Calu3 (cell line): ENCODE measurements around a stretch of chr20.

GRCh38 chr20:50320409-50321240, 130.0 kb downstream of the CEBPB start:
- PRO-cap, result no peak

DNA sequence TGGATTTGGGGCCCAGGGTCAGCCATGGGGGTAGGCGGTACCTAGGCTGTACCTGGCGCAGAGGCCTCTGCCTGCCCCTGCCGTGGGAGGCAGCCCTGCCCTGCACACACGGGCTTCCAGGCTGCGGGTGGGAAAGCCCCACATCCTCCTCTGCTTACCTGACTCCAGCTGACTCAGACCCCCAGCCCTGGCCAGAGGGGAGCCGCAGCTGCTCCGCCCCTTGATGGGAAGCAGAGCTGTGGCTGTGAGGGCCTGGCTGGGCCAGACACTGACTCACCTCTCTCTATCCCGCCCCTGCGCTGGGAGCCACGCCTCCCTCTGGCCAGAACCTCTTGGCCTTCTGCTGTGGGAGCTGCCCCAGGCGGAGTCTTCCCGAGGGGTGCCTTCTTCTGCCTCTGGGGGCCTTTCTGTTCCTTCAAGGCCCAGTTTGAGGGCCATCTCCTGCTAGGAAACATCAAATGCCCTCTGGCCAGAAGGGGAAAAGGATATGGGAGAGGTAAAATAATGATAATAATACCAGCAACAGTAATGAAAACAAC, 130.7 kb downstream of the CEBPB start:
- PRO-cap, result bidirectional peak, plus-strand start at position 325 of the sequence, minus-strand start at position 170 of the sequence

DNA sequence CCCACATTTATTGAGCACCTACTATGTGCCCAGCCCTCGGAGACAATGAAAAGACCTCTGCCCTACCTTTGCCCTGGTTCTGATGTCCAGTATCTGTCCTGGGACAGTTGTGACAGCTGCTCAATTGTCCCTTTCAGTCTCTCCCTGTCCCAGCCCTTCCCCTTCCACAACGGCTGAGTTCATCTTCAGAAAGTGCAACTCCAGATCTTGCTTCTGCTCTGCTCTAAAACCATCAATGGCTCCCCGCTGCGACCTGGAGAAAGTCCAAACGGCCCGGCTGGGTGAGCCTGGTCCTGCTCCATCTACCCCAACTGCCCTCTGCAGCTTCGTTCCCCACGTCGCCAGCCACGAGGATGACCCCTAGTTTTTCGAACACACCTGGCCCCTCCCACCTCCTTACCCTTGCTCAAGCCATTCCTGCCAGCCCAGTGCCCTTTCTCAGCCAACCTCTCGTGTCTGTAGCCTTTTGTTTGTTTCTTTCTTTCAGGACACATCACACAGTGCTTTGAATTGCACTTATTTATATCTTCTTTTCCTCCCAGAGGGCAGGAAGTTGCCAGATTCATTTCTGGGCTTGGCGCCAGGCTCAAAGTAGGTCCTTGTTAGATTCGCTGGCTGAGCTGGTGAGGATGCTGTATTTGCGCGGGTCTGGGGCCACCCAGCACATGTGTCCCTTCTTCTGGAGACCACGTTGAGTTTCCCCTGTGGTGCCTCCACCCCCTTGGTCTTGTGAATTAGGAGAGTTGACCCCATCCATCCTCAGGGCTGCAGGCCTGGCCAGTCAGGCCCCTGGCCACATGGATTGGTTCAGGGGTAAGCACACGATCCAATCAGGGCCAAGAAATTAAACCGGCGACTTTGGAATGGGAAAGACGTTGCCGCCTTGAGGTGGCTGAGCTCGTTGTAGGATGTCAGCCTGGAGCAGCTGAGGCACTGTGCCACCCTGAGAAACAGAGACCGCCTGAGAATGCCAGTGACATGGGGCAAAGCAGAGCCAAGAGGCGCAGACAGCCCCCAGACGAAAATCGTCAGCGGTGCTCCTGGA, 155.9 kb downstream of the CEBPB start:
- PRO-cap, result no peak

GRCh38 chr20:50347210-50347629, 156.6 kb downstream of the CEBPB start:
- PRO-cap, result no peak

DNA sequence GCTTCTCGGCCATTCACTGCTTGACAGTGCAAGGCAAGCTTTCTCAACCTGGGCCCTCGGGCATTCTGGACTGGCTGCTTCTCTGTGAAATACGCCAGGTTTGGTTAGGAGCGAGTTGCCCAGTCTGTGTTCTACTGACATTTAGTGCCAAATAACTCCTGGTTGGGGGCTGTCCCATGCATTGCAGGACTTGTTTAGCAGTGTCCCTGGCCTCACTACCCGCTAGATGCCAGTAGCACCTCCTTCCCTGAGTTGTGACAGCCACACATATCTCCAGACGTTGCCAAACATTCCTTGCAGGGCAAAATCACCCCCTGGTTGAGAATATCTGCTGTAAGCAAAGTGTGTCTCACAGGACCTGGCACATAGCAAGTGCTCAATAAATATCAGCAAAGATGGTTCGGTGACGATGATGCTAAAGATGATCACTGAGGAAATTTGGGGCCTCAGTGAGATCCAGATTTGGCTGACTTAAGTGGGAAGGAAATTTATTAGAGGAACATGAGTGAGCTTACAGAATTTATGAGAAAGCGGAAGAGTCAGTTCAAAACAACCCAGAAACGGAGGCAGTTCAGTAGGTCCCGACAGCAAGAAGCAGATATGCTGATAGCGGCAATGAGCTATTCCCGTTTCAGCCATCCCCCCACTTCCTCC, 157.1 kb downstream of the CEBPB start:
- PRO-cap, result no peak

- PRO-cap, result no peak
These were observed 140.6 kb upstream of the PTPN1 start for GRCh38 chr20:50369584-50369983.

DNA sequence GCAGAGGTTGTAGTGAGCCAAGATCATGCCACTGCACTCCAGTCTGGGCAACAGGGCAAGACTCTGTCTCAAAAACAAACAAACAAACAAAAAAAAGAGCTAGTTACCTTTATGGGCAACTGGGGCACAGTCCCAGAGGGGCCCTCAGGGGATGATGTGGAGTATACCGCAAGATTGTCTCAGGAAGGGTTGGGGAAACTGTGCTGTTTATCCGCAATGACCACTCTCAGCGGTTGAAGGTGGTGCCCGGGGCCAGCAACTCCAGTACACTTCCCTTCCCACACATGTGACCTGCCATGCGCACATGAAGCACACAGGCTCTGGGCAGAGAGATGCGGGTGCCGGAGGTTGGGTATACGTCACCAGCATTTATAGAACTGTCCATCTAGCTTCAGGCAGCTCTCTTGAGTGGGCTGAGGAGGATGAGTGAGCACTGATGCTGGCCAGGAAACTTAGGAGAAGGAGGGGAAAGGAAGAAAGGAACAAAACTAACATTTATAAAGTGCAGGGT, 26.8 kb upstream of the PTPN1 start:
- PRO-cap, result bidirectional peak, plus-strand start at position 398 of the sequence, minus-strand start at position 241 of the sequence

DNA sequence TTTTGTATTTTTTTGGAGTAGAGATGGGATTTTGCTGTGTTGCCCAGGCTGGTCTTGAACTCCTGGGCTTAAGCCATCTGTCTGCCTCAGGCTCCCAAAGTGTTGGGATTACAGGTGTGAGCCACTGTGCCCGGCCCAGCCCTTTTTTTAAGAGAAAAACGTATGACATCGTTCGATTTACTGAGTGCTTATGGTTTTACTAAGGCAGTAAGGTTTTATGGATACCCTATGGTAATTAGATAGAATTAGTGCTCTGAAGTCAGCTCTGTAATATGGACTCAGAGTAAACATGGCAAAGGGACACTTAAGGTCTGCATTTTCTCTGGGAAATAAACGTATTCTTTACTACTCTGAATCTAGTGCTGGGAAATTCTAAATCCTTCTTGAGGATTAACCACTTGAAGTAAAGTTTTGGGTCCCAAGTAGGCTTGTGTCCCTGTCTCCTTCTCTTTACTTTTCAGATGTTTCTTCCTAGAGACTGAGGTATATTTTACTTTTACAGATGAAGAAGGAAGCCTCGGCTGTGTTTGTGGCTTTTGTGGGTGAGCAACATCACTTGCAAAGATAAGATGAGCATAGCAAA, 7.3 kb downstream of the PTPN1 start:
- PRO-cap, result no peak

DNA sequence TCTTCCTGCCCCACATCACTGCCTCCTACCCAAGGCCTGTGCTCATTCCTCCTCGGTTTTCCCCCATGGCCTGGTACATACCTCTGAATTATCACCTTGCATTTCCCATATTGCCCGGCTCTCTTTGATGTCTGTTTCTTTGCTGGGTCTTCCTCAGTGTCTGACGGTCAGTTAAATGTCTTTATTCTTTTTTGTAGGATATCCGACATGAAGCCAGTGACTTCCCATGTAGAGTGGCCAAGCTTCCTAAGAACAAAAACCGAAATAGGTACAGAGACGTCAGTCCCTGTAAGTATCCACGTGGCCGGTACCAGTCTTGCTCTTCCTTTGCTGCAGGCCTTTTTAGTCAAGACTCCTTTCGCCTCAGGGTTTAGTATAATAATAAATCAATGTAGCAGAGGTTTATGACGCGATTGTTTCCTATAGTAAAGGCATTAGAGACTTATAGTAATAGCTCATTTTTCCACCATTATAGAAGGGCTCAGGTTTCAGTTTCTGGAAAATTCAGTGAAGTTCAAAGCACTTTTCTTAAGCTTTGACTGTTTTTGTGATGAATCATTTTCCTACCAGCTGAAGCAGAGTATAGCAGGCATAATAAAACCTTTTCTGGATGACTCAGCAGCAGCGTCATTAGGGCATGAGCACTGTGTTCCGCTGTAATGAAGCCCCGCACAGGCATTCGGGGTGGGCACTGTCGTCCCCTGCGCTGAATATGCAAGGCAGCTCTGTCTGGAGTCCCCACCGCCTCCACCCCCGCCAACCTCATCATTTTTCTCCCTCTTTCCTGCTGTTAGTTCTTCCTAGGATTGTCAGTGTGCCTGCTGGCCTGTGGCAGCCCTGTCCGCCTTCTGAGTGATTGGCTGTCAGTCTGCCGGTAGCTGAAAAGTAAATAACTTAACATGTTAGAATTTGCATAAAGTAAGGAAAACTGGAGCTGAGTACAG, 51.3 kb downstream of the PTPN1 start:
- PRO-cap, result no peak

DNA sequence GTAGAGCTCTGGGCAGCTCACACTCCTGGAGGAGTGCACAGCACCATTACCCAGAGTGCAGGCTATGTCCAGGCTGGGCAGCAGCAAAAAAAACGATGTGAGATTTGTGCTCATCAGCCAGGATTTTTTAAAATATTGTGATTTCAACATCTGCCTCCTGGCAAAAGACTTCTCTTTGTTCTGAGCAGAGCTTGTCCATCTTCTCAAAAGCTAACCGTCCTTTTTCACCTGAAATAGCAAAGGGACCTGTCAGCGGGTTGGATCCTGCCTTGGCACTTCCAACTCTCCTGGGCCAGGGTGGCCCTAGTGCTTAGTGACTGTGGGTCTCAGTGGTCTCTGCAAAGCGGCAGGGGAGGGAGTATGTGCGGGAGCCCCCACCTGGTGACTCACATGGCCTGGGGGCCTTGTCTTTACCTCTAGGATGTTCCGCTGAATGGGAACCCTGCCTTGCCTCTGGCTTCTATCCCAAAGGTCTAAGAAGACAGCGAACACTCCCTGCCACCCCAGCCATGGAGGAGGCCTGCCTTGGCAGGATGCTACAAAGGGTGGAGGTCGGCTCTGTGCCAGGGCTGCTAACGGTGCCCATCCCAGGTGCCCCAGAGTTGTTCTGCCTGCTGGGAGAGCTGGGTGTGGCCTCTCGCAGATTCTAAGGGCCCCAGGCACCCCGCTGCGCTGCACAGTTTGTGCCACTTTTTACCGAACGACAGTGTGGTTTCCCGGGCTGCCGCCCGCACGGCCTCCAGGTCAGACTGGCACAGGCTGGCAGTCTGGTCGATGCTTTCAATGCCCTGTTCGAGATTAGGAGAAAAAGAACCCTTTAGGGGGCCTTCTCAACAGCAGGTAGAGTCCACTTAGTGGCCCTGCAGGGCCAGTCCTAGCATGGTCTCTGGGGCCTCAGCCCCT, 77.2 kb downstream of the PTPN1 start:
- PRO-cap, result no peak

GRCh38 chr20:50593486-50593874, 83.3 kb downstream of the PTPN1 start:
- PRO-cap, result no peak

- PRO-cap, result no peak
These were observed 89.3 kb downstream of the RIPOR3 start for GRCh38 chr20:50601903-50602614.

DNA sequence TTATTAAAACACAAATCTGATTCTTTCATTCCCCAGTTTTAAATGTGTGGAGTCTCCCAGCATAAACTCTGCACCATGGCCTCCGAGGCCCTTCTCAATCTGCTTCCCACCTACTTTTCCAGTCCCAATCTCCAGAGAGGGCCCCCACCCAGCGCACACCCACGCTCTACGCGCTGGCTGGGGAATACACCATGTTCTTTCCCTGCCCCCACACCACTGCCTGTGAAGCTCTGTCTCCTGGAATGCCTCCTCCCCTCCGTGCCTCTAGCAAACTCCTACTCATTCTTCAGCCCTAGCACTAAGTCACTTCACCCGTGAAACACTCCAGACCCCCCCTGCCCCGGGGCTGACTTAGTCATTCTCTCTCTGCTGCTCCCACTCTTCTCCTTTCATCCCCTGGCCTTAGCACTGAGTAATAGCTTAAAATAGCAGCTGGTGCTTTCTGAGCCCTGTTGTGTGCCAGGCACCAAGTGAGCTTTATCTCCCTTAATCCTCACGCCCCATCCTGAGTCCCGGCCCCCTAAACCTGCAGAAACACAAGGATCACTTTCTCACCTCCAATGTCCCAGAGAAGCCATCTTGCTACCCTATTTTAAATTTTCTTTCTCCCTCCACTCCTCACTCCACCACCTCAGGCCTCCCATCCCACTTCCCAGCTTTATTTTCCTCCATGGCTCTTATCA, 6.5 kb upstream of the PARD6B start:
- PRO-cap, result bidirectional peak, plus-strand start at position 327 of the sequence, minus-strand start at position 300 of the sequence

DNA sequence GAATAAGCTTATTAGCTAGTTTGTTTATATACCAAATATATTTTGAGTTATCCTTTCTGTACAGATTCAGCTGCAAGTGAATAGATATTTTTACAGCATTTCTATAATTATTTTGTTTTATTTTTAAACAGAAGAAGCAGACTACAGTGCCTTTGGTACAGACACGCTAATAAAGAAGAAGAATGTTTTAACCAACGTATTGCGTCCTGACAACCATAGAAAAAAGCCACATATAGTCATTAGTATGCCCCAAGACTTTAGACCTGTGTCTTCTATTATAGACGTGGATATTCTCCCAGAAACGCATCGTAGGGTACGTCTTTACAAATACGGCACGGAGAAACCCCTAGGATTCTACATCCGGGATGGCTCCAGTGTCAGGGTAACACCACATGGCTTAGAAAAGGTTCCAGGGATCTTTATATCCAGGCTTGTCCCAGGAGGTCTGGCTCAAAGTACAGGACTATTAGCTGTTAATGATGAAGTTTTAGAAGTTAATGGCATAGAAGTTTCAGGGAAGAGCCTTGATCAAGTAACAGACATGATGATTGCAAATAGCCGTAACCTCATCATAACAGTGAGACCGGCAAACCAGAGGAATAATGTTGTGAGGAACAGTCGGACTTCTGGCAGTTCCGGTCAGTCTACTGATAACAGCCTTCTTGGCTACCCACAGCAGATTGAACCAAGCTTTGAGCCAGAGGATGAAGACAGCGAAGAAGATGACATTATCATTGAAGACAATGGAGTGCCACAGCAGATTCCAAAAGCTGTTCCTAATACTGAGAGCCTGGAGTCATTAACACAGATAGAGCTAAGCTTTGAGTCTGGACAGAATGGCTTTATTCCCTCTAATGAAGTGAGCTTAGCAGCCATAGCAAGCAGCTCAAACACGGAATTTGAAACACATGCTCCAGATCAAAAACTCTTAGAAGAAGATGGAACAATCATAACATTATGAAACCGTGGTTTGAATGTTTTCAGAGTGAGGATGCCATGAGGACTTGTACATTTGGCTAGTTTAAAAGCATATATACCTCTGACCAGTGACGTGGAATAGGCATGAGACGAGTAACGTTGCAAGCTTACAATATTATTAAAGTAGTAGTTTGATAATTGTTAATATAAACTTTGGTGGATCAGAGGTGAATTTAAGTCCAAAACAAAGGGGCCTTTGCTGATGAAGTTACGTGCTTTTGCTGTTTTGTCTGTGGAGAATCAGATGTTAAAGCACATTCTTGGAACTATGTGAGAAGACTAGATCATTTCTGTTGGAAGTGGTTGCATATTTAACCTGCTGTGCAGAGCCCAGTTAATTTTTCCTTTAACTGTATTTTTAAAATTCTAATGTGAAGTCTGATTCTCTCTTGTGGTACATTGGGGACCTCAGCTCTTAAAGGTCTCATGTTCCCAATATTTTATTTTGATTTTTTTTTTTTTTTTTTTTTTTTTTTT, 18.7 kb downstream of the PARD6B start:
- PRO-cap, result unidirectional peak, plus-strand start at position 691 of the sequence

DNA sequence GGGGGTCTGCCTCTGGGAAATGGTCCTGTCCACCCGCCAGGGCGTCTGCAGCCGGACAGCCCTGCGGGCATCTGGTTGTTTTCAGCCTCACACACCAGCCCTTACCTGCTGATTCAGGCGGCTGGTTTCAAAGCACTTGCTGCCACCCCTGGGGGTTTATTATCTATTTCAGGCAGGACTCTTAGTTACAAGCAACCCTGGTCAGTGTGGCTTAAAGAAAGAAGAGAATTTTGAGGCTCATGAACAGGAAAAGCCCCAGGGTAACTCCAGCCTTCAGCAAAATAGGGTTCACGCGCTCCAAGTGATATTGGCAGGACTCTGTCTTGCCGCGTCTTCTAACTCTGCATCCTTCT, 59.9 kb downstream of the ADNP start:
- PRO-cap, result no peak

GRCh38 chr20:50898156-50899131, 32.8 kb downstream of the ADNP start:
- PRO-cap, result no peak

DNA sequence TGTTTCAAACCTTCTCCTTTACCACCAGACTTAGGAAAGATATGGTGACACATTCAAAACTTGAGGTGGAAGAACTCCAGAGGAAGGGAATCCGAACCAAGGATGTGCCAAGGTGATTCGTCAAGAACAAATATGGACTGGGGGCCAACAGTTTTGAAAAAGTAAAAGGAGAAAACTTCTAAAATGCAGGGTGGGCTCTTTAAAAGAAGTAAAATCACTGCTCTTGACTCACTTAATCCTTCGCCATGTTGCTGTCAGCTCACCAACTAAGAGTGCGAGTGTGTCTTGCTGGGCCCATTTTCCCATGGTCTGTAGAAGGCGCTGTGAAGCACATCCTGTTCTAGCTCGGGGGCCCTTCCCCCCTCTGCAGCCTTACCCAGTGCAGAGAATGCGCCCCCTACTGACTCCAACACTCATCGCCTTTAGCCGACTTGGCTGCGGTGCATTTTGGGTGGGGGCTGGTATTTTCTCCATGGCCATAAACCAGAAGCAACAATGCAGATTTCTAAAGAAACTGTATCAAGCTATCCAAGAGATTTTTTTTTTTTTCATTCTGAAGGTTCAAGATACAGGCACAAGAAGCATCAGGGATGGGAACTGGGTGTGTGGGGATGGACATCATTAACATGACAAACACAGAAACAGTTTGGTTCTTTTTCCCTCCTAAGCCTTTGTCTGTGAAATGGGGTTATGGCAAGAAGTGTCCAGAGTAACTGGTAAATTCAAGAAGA, 1.9 kb downstream of the ADNP start:
- PRO-cap, result bidirectional peak, plus-strand start at position 425 of the sequence, minus-strand start at position 311 of the sequence

DNA sequence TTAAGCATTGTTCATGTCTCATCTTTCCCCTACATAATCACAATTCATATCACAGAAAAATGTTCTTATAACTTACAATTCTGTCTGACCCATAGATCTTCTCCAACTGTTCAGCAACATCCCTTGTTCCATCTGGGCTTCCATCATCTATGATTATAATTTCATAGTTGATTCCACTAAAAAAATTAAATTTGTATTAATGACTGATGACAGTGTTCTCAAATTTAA, 3.3 kb downstream of the DPM1 start:
- PRO-cap, result no peak

GRCh38 chr20:50982231-50982538, 23.6 kb downstream of the MOCS3 start:
- PRO-cap, result no peak

- PRO-cap, result no peak
These were observed 30.1 kb downstream of the KCNG1 start for GRCh38 chr20:50992808-50993297.